ENCODE measurements around the gene PIGL.

DNA sequence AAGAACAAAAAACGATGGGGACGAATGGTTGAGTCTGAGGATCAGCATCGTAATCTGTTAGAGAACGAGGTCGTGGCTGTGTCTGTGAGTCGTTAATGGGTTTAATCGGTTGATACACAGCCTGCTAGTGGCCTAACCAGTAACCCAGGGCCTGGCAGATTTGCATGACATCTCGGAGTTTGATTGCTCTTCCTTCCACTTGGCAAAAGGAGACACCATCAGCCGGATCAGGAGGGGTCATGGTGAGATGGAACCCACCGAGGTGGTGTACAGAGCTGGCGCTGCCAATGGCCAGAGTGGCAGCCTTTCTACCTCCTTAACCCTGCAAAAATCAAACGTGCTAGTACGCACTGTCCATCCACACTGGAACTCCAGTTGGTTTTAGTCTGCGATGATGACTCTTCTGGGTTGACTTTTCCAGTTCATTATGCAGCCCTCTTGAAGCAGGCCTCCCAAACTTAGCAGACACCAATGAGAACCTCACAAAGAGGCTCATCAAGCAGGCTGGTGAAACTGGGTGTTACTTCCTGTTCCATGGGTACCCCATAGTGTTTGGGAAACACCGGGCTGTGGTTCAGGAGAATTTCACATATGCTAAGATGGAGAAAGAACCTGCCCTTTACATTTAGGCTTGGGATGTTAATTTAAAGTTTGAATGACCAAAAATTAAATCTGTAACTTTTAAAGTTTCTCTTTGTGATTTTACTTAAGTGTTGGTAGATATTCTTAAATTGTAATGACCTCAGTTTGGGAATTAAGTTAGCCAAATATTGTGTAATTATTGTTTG is 4.1 kb downstream of the HS3ST3B1 start:
- PRO-cap, result no peak

DNA sequence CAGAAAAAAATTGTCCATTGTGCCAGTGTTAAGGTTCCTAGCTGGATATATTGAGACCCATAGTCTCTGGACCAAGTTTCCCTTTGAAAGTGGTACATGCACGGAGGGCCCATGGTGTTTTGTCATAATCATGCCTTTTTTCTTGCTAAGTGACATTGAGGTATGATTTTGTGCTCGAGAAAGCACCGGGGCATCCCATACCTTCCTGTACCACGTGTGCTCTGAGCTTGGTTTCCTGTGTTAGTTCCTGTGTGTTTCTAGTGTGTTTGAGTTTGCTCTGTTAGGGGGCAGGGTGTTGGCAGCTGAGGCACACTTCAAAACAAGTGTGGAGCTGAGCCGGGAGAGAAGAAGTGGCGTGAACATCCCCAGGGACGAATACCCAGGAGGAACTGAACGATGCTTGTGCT is 127.3 kb downstream of the HS3ST3B1 start:
- PRO-cap, result no peak

DNA sequence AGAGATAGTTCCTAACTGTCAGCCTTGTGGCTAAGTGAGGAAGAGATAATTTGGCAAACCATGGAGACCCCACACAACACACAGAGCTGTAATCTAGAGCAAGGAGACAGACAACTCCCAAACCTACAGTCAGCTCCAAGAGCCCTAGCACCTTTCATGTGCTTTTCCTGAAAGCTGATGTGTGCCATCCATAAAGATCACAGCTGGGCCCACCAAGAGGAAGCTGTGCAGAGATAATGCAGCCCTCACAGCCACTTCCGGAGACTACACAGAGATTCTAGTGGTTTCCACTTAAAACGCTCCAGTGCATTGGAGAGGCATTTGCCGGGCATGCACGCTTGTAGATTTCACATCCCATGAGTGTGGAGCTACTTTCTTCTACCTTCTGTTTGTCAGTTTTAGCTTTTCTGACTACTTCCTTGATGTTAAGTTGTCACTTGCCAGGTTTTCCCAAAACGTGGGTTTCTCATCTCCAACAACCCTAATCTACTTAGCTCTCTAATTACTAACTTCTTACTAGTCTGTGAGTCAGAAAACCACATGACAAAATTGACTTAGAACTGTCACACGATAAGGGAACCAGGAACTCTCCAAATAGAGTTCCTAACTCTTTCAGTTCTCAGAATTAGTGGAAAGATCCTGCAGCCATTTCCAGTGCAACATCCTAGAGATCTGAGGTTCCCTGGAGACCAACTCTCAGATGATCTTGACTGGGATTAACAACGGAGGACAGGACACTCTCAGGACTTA is 28.8 kb downstream of the PMP22 start:
- PRO-cap, result no peak

GRCh38 chr17:15377435-15378104 is 36.2 kb upstream of the TEKT3 start:
- PRO-cap, result no peak

GRCh38 chr17:15399035-15399772 is 57.8 kb upstream of the TEKT3 start:
- PRO-cap, result no peak

GRCh38 chr17:15447901-15448701 is 19.3 kb downstream of the CDRT4 start:
- PRO-cap, result no peak

GRCh38 chr17:15502177-15503224 is 35.1 kb upstream of the CDRT4 start:
- PRO-cap, result bidirectional peak, plus-strand start at chr17:15502621, minus-strand start at chr17:15502464

GRCh38 chr17:15980819-15981816 is 18.4 kb downstream of the ZSWIM7 start:
- PRO-cap, result no peak

- PRO-cap, result no peak
Observed at GRCh38 chr17:16040938-16041430, 41.4 kb downstream of the TTC19 start.

- PRO-cap, result no peak
Observed at GRCh38 chr17:16080296-16080728, 80.7 kb downstream of the TTC19 start.

- PRO-cap, result no peak
Observed at GRCh38 chr17:16215737-16216352, 511 bp upstream of the NCOR1 start.

DNA sequence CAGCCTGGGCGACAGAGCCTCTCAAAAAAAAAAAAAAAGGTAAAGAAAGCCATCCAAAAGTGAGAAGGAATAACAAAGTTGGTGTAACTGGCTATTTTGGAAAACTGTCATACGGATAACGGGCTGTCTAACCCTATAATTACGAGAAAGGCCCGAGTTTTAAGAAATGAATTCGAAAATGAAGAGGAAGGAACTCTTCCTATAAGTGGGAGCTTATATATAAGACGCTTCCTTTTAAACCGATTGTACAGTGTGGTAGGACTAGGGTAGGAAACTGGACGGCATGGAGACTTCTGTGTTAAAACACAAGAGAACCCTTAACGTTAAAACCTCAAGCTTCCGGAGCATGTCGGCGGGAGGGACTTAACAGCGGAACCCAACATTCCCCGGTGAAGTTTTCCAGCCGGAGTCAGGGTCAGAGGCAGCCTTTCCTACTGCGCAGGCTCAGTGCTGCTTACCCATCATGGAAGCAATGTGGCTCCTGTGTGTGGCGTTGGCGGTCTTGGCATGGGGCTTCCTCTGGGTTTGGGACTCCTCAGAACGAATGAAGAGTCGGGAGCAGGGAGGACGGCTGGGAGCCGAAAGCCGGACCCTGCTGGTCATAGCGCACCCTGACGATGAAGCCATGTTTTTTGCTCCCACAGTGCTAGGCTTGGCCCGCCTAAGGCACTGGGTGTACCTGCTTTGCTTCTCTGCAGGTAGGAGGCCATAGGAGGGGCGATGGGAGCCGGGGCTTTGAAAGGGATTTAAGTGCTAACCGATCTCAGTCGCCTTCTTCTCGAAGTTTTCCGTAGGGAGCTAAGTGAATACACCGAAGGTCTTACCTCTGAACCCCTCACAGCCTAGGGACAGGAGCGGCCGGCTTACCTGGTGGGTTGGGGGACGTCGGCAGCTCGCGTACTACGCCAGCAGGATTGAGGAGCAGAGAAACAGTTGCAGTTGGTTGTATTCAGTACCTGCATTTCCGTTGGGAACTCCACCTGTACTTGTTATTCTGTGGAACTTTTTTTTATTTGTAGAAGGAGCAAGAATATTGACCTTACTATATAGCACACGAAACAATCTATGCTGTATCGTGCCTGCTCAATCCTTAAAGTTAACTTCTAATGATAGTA is at the start of gene PIGL:
Gene PIGL, plus strand, starts transcription at position 447 of the 1,115 bp plus-strand sequence.
- PRO-cap, result bidirectional peak, plus-strand start at position 461 of the sequence, minus-strand start at position 365 of the sequence

DNA sequence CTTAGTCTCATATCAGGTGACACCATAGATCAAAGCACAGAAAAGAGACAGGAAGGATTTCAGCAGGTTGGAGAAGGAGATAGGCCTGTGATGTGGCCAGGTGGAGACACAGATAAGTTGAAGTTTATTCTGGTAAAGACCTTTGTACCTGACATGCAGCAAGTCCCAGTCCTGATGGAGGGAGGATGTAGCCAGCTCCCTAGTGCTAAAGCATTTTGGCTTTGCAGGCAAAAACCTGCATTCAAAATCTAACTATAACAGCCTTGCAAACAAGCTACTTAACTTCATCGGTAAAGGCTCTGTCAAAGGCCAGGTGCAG is 54.9 kb downstream of the CENPV start:
- PRO-cap, result no peak

GRCh38 chr17:16374123-16374634 is 6.7 kb upstream of the UBB start:
- PRO-cap, result bidirectional peak, plus-strand start at chr17:16374381, minus-strand start at chr17:16374299

DNA sequence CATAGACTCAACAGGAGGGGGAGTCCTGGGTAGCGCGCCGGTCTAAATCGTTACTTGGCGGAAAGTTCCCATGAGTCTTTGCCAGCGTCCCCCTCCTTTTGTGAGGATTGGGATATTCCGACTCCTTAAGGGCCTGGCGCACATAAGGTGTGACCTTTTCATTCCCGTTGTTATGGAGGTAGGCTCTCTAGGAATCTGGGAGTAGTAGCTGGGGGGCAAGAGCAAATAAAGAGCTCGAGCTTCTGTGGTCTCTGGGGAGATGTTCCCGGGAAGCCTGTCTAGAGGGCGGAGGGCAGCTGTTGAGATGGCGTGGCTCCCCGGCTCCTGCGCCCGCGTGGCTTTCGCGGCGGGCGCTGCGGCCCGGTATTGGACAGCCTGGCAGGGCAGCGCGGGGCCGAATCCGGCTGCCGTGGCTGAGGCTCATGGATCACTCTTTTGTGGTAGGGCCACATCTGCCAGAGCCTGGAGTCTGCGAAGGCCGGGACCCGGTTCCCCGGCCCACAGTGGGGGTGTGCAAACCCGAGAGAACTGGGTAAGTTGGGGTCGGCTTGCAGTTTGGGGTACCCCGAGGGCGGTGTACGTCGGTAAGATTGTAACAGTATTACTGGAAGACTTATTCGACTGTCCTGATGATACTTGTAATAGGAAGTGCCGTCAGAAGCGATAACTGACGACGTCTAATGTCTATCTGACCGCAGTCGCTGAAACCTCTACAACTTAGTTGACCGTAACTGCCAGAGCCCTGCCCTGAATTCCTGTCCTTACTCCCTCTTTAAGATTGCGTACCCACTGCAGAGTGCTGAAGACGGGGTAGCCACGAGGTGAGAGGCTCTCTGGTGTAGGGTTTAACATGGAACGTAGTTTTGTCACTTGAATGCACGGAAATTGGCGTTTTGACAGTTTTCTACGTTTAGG is 23.8 kb downstream of the TRPV2 start:
- PRO-cap, result no peak

DNA sequence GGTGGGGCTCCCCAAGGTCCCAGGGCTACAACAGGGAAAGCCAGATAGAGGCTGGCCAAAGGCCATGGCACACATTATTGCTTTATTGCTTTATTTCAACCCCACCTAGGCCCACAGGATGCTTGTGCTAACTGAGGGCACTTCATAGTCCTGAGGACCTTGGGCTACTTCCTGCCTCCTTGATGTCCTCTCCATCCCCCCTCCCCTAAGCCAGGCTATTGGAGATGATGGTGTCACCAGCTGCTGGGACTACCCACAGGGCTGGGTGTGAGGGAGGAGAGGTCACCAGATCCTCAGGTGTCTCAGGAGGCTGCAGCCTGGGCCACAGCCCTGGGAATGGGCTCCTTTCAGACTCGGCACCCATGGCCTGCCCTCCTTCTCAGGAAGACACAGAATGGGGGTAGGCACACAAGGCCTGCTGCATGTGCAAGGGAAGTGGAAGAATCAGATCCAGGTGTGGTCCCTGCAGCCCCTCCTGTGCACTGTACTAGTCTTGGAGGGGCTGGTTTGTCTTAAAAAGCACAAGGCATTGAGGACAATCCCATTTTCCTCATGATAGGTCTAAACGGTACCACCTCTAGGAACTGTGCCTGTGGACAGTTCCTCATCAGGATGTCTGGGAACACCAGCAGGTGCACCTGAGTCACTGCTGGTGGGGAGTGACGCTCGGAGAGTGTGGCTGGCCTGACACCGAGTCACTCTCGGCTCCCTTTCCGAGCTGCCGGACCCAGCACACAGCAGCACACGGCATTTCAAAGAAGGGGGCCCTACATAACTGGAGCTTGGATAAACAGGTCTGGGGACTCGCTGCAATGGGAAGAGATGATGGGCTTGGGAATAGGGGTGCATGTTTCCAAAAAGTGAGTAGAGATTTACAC is 25.8 kb downstream of the LRRC75A start:
- PRO-cap, result no peak

DNA sequence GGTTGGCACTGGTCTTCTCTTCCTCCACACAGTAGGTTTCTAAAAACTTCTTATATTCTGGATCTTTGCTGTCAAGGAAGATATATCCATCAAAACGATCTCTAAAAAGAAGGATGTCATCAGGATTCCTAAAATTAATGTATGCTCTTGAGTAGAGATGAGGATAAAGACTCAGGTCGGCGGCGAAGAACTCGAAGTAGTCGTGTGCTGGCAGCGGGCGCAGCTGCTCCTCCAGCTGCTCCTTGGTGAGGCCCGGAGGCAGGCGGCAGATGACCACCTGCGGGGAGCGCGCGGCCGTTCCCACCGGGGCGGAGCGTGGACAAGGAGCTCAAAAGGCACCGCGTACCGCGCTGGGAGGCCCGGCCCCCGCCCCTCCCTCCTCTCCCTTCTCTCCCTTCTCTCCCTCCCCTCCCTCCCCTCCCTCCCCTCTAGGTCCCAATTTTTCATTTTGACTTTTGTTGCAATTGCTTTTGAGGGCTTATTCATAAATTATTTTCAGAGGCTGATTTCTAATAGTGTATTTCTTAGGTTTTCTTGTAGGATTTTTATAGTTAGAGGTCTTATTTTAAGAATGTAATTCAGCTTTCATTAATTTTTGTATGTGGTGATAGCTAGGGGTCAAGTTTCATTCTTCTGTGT is 56.6 kb downstream of the CCDC144A start:
- PRO-cap, result no peak

DNA sequence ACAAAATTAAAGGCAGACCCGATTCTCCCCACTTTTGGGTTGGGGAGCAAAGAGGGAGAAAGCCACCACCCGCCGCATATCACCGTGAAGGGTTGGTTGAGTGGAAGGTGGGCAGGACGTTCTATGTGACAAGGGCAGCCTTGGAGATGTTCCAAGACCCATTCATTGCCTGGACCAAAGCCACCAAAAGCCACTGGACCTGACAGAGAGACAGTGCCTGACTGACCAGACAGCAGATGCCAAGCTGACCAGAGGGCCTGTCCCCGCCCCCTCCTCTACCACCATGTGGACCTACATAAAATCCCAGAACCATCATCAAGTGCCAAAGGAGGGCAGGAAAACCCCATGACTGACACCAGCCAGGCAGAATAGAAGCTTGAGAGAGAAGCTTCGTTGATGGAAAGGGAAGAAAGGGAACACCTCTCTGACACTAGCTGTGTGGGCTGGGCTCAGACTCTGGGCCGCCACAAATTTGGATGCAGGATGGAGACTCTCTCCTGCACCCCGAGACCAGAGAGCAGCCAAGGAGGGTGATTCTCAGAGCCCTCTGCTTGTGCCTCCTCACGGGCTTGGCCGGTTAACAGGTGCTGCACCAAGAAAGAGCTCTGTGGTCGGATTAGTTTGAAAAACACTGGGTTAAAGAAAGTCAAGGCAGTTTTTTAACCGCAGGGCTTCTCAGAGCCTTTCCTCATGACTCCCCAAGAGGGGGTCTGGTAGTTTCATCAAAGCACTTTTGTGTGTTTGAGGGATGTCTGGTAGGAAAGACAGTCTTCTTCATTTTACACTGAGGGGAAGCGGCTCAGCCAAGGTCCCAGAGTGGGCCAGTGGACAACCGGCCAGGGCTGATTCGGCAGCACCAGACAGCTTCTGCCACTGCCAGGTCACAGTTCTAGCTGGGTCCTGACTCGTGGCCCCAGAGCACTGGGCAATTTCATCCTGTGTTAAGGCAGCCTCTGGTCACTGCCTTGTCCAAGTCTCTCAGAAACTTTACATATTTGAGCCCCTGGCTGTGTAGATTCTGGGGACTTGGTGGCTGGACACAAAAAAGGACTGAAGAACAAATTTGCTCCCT is 1.7 kb downstream of the TNFRSF13B start:
- PRO-cap, result no peak

DNA sequence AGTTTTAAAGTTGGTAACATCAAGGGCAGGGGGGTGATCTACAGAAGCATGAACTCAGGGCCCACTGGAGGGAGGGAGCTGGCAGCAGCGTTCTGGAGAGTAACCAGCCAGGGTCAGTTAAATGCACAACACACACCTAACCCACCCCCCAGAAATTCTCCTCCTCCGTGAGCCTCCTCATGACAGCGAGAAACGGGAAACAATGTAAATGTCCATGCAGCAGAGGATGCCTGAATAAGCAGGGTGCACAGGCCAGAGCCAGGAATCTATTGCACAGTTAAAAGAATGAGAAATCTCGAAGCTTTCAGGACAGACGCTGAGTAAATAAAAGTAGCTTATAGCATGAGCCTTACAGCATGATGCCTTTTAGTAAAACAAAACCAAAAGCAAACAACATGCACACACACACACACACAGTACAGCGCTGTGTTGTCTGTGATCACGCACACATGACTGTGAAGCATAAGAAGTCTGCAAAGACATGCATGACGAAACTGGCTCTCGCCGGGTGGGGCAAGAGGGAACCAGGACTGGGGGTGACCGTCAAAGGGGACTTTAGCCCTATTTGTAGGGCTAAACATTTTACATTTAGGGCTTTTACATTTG is 1.7 kb upstream of the TNFRSF13B start:
- PRO-cap, result no peak

DNA sequence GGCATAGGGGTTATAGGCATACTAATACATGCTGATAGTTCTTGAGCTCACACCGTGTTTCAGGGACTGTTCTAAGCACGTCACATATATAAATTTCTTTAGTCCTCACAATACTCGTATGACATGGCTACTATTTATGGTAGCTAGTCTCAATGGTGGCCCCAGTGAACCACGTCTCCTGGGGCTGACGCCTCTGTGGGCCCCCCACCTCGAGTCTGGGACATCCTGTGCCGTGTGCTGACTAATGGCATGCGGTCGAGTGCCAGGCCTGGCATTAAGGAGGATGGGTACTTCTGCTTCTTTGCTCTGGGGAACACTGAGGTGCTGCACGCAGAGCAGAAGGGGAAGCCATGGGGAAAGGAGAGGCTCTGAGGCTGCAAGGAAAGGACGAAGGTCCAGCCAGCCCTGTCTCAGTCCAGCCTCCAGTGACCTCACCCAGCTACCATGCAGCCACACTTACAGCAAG is 5.8 kb upstream of the MPRIP start:
- PRO-cap, result no peak